Colonic mucosa (tissue), 1 donor: Measurements from ENCODE around the genes ALDH8A1, AHI1 and MAP7.

DNA sequence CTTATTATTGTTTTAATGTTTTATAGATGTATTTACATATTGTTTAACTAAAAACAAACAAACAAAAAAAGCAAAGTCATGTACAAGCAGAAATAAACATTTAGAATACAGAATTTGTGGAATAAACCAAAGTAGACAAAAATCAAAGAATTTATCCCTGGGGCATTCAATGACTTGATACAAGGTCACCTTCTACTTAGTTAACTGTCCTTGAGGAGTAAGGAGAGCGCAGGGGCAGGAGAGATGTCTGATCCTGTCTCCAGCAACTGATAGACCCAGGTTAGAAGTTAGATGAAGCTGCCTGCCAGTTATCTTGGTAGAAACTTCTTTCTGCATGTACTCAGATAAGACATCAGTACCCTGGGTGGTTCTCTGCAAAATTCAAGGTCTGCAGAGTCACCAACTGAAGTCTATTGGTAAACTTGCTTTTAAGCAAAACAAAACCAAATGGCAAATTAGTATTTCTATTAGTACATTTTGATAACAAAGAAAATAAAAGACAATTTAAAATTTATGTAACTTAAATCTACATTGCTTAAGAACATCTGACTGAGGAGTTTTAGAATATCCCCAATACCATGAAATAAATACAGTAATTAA, 2.7 kb downstream of the SGK1 start:
- PRO-cap = no peak

- PRO-cap = no peak
Observed at GRCh38 chr6:134316669-134317344, 1.1 kb downstream of the SGK1 start.

DNA sequence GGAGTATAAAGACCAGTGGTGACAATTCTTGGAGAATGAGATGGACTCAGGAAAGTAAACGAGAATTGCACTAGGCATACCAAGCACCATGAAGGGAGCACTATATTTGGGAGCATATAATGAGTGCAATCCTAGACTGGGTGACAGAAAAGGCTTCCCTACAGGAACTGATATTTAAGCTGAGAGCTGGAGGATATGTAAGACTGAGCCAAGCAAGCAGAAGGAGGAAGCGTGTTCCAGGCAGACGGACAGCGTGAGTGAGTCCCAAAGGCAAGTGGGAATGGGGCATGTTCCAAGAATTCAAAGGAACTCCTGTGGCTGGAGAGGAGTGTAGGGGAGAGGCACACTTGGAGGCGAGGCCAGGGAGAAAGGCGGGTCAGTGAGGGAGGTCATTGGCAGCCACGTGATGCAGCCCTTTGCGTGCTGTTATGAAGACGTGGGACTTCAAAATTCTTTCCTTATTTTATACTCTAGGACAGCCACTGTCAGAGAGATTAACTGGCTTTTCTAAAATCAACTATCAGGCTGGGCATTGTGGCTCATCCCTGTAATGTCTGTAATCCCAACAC, 27.9 kb upstream of the SGK1 start:
- PRO-cap = no peak

DNA sequence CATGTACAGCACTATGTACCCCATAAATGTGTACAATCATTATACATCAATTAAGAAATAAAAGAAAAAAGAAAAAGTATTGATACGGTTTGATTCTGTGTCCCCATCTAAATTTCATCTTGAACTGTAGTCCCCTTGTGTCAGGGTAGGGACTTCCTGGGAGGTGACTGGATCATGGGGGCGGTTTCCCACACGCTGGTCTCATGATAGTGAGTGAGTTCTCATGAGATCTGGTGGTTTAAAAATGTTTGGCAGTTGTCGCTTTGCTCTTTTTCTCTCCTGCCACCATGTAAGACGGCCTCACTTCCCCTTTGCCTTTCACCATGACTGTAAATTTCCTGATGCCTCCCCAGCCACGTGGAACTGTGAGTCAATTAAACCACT, 80.4 kb upstream of the SGK1 start:
- PRO-cap = no peak

DNA sequence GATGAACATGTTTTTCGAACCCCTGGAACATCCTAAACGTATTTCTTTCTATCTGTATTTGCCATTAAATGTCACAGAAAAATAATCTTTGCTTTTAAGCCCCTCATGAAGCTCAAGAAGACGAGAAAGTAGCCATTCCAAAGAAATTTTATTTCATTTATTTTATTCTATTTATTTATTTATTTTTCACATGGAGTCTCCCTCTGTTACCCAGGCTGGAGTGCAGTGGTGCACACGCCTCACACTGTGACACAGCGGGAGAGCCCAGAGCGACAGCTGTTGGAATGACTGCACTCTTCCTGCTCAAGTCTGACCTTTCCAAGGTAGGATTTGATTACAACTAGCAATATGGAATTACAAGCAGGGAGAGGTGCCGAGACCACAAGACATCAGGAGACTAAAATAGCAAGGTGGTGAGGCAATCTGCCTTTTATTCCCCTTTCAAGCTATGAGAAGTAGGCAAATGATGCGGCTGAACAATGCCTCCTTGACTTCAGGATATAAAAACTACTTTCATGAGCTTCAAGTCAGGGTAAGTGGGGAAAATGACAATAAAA, 146.7 kb upstream of the SGK1 start:
- PRO-cap = no peak

- PRO-cap = unidirectional peak, minus-strand start at chr6:134673484
Observed at GRCh38 chr6:134673219-134673717, 276.6 kb downstream of the ALDH8A1 start.

GRCh38 chr6:134740390-134741077, 209.4 kb downstream of the ALDH8A1 start:
- PRO-cap = no peak

GRCh38 chr6:134949966-134950540, at the start of gene ALDH8A1:
Gene ALDH8A1 (minus strand): TSS chr6:134950101.
- PRO-cap = no peak

- PRO-cap = no peak
Observed at GRCh38 chr6:135014184-135014719, 40.4 kb downstream of the HBS1L start.

GRCh38 chr6:135084491-135084933, 29.9 kb upstream of the HBS1L start:
- PRO-cap = no peak

GRCh38 chr6:135088799-135089256, 34.2 kb upstream of the HBS1L start:
- PRO-cap = no peak

- PRO-cap = bidirectional peak, plus-strand start at chr6:135270949, minus-strand start at chr6:135270744; bidirectional peak, plus-strand start at chr6:135271256, minus-strand start at chr6:135271245
Observed at GRCh38 chr6:135270590-135271698, 89.8 kb downstream of the MYB start.

DNA sequence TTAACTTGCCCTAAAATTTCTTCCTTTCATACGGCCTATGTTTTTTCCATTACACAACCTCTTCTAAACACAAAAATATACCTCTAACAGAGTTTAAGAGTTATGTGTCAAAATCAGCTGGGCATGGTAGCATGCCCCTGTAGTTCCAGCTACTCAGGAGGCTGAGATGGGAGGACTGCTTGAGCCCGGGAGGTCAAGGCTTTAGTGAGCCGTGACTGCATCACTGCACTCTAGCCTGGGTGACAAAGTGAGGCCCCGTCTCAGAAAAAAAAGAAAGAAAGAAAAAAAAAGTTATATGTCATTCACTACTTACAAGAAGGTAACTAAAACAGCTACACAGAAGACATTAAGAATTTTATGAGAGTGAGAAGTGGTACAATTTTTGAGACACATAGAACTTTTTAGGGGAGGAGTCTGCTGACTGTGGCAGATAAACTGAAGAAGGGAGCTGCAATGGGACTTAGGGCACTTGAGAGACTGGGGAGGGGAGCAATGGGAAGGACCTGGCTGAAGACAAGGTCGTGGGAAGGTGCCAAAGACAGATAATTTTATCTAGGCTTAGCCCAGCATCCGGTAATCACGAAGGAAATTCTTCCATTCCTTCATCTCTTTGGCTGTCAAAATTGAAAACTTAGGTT, 140.0 kb downstream of the MYB start:
- PRO-cap = no peak

GRCh38 chr6:135497216-135498128, at the start of gene AHI1:
Gene AHI1 (minus strand): TSS chr6:135497740.
- PRO-cap = bidirectional peak, plus-strand start at chr6:135497873, minus-strand start at chr6:135497719

DNA sequence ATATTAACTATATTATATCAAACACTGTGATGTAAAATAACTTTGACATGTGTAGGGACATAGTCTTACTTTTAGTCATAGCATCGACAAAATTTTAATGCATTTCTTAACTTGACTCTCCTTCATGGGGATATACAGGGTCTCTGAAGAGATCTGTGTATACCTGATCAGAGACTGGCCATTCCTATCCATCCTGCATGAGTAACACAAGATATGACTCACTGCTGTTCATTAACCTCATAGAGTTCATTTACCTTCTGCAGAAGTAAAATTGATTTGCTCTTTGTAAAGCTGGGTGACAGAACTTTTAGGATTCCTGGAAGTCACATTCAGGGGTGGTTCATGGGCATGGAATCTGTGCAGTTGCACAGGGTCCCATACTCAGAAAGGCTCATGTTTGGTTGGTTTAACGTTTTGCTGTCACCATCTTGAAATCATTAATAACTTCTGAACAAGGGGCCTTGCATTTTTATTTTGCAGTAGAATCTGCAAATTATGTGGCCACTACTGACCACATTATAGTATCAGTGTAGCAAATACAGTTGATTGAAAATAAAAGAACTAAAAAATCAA, 53.2 kb downstream of the PDE7B start:
- PRO-cap = no peak

GRCh38 chr6:136001131-136001616, 149.7 kb downstream of the PDE7B start:
- PRO-cap = no peak

- PRO-cap = no peak
Observed at GRCh38 chr6:136038953-136039502, 187.5 kb downstream of the PDE7B start.

- PRO-cap = no peak
Observed at GRCh38 chr6:136270958-136272303, 18.2 kb downstream of the BCLAF1 start.

- PRO-cap = no peak
Observed at GRCh38 chr6:136525870-136526994, 24.0 kb downstream of the MAP7 start.

GRCh38 chr6:136550277-136551118, at the start of gene MAP7:
Gene MAP7 (minus strand): TSS chr6:136550422.
- PRO-cap = bidirectional peak, plus-strand start at chr6:136550624, minus-strand start at chr6:136550457; bidirectional peak, plus-strand start at chr6:136550892, minus-strand start at chr6:136550829; unidirectional peak, minus-strand start at chr6:136551012